Colon Carcinoma Metastatic in the Brain (tissue), 2 donors: ENCODE measurements around a stretch of chr3.

- PRO-cap, 2 experiments, result no peak in any of the 2 experiments
Measured at GRCh38 chr3:187025150-187025894, 95.0 kb downstream of the ST6GAL1 start.

GRCh38 chr3:187039757-187040595, 99.3 kb downstream of the RPL39L start:
- PRO-cap, 2 experiments, result no peak in any of the 2 experiments

DNA sequence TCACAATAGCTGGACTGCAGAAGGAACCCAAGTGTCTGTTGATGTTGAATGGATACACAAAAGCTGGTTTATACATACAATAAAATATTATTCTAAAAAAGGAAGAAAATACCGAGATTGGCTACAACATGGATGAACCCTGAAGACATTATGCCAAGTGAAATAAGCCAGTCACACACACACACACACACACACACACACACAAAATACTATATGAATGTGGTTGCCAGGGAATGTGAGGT, 77.0 kb downstream of the RPL39L start:
- PRO-cap, 2 experiments, result no peak in any of the 2 experiments

GRCh38 chr3:187072640-187073121, 66.6 kb downstream of the RPL39L start:
- PRO-cap, 2 experiments, result no peak in any of the 2 experiments

DNA sequence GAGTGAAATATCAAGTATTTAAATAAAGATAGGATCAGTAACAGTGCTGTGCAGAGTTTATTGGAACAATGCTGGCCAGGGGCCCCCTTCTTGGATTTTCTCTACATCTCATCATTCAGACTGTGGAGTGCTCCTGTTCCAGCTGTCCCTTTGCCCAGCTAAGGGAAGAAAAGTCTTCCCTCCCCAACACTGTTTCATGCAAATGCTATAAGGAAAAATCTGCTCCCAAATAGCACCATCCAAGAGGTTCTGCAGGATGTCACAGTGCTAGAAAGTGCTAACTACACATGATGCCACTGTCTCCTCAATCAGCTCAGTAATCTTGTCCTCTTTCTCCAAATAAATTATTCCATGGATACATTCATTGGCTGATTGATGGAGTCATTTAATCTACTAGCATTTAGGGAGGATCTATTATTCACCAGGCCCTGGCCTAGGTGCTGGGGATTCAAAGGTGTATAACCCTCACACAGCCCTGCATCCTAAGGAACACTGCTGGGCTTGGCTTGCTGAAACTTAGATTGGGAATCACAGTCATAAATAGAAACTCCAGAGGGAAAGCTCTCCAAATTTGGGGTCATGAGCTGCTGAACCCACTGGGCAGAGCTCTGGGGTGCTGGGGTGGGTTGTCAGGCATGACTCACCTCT, 64.3 kb downstream of the RPL39L start:
- PRO-cap, 2 experiments, result no peak in any of the 2 experiments

DNA sequence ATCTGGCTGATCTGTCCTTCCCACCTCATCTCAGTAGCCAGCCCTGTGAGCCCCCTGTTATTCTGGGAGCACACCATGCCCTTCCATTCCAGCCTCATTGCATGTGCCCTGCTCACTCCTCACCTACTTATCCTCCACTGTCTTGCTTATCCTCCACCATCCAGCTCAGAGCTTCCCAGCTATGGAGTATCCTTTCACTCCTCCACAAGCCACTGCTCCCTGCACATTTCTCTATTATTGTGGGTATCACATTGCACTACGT, 4.4 kb downstream of the MASP1 start:
- PRO-cap, 2 experiments, result no peak in any of the 2 experiments

- PRO-cap, 2 experiments, result no peak in any of the 2 experiments
Measured at GRCh38 chr3:187290922-187291581, 485 bp downstream of the MASP1 start.

DNA sequence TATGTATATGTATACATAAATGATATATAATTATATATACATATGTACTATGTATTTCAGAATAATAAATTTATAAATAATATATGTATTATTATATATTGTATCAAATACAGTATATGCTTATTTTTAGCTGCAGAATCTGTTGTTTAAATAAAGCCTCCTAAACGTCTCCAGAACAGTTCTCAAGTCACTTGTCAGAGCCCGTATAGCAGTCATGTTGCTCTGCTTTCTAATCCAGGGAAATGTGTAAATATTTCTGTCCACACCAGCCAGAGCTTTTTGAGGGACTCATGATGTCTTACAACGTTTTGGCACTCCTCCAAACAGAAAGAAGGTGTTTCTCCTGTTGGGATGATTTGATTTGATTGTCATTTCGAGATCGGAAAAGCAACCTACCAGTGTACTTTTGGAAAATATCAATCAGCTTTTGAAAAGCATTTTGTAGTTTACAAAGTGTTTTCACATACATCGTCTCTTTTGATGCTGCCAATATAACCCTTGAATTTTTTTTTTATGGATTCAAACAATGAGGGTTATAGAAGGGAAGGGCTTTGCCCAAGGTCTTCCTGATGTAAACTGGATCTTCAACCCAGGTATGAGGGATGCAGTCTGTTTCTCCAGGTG, 1.5 kb downstream of the RTP4 start:
- PRO-cap, 2 experiments, result no peak in any of the 2 experiments

DNA sequence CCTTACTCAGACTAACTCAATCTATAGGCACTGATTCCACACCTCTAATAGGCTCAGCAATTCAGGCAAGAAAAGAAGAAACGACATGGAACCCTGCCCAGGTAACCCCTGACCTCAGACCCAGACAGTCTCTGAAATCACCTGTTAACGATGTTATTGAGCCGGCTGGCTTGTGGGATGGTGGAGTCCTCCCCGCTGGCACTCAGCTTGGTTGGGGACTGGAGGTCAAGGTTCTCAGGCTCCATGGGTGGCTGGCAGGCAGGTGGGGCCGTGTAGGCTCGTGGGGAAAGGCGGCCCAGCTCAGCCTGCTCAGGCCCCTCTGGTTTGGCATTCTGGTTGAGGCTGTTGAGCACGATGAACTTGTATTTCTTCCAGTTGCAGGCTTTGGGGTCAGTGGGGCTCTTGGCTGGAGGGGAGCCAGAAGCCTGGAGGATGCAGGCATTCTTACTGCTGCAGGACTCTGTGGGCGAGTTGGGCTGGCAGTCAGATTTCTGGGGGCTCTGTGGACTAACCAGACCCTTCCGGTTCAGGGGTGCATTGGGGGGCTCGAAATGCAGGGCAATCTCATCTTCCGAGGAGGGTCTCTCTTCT, 16.3 kb downstream of the BCL6 start:
- PRO-cap, 2 experiments, result no peak in any of the 2 experiments

DNA sequence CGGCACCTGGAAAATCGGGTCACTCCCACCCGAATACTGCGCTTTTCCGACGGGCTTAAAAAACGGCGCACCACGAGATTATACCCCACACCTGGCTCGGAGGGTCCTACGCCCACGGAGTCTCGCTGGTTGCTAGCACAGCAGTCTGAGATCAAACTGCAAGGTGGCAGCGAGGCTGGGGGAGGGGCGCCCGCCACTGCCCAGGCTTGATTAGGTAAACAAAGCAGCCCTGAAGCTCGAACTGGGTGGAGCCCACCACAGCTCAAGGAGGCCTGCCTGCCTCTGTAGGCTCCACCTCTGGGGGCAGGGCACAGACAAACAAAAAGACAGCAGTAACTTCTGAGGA, 117.4 kb upstream of the BCL6 start:
- PRO-cap, 2 experiments, result no peak in any of the 2 experiments

GRCh38 chr3:188072532-188073186, 81.3 kb upstream of the LPP start:
- PRO-cap, 2 experiments, result no peak in any of the 2 experiments

GRCh38 chr3:188160538-188161231, 6.7 kb downstream of the LPP start:
- PRO-cap, 2 experiments, result no peak in any of the 2 experiments

DNA sequence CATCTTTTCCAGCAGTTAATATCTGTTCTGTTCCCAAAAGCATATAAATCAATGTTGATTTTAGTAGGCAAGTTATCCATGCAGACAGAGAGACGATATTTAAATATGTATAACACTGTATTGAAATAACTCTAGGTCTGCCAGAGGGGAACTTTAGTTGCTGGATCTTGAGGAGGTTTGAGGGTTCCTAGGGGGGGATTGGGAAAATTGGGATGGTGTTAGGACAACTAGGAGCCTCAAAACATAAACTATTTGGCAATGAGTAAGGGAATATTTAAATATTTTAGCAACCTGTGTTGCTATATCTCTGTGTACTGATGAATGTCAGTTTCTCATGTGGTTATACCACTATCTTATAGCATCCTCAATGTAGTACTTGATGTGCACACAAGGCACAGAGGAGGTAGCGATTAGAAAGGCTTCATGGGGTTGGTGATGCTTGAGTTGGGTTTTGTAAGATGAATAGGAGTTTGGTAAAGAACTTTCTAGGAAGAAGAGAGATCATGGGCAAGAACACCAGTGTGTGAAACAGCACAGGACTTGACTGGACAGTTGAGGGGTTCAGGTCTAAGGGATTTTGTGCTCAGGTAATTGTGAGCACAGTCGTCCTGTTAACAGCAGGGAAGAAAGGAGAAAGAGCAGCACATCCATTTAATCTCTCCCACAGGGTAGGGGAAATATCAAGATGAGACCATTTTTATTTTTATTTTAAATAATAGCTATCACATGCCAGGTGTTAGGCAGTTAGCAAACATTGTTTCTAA, 38.0 kb downstream of the LPP start:
- PRO-cap, 2 experiments, result no peak in any of the 2 experiments

DNA sequence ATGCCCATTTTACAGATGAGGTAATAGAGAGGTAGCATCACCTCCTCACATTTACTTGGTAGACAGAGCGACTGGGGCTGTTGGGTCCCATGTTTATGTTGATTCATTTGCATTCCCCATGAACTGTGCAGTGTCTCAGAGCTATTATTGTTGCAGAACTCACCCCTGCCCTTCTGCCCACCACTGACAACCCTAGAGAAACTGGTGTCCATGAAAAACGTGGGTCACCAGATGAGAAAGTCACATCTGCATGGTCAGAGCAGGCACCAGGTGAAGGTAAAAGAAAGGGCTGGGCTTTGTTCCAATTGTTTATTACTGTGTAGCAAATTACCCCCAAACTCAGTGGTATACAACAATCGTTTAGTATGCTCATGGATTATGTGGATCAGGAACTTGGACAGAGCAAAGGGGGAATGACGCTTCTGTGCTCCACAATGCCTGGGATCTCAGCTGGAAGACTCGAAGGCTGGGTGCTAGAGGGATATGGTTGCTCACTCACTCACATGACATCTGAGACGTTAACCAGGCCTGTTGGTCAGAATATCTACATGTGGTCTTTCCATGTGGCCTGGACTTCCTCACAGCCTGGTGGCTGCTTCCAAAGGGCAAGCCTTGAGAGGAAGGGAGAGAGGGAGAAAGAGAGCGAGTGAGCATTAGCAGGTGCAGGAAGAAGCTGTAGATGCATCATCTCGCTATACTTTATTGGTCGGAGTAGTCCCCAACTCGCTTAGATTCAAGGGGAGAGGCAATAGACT, 44.8 kb downstream of the LPP start:
- PRO-cap, 2 experiments, result no peak in any of the 2 experiments

DNA sequence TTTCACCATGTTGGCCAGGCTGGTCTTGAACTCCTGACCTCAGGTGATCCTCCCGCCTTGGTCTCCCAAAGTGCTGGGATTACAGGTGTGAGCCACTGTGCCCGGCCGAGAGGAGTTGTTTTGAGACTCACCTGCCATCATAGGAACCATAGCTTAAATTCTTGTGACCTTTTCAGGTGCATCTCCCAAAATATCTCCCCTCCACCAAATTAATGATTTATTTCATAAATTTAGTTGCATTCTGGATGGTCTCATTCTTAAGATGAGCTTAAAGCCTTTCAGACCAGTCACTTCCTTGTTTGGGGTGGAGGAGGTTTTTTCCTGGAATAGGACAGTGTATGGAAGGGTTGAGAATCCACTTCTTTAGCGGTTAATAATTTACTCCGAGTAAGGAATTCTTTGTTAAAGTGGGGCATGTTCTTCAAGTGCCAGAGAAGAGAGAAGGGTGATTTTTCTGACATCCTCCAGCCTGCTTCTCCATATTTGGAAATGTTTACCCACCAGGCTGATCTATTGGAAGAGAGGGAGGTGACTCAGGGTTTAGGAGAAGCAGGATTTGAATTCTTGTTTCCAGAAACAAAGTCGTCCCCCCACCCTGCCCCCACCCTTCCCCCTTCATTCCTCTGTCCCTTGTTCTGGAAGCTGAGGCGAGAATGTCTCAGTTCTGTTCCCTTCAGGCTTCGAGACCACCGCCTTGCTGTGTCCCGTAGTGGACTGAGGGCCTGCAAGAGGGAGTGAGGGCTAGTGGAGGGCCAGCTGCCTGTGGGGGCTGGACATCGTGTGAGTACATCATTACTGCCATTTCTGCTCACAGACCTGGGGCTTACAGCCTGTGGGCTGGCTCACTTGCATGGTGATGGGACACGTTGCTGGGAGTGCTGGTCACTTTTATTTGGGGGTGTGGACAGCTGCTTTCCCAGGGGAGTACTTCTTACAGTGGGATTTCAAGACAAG, 58.4 kb downstream of the LPP start:
- PRO-cap, 2 experiments, result no peak in any of the 2 experiments

DNA sequence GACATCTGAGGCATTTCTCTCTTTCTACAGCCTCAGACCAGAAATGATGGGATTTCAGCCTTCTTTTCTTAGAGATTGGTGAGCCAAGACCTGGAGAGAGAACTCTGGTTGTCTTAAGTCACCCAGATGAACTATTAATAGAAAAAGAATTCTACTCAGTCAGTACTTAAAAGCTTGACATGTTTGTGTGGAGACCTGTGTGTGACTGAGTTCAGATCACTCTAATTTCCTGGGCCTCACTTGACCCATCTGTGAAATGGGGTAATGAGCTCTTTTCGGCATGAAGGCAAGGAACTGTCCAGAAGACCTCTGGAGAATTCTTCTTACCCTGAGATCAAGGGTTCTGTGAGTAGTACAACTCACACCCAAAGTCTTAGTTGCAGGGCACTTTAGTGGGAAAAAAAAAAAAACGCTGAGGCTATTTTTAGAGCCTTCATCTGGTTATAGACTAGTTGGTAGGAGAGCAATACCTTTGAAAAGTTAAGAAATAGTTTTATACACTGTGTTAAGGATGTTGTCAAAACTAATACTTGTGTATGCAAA, 93.0 kb downstream of the LPP start:
- PRO-cap, 2 experiments, result no peak in any of the 2 experiments

GRCh38 chr3:188261871-188262349, 108.0 kb downstream of the LPP start:
- PRO-cap, 2 experiments, result no peak in any of the 2 experiments

DNA sequence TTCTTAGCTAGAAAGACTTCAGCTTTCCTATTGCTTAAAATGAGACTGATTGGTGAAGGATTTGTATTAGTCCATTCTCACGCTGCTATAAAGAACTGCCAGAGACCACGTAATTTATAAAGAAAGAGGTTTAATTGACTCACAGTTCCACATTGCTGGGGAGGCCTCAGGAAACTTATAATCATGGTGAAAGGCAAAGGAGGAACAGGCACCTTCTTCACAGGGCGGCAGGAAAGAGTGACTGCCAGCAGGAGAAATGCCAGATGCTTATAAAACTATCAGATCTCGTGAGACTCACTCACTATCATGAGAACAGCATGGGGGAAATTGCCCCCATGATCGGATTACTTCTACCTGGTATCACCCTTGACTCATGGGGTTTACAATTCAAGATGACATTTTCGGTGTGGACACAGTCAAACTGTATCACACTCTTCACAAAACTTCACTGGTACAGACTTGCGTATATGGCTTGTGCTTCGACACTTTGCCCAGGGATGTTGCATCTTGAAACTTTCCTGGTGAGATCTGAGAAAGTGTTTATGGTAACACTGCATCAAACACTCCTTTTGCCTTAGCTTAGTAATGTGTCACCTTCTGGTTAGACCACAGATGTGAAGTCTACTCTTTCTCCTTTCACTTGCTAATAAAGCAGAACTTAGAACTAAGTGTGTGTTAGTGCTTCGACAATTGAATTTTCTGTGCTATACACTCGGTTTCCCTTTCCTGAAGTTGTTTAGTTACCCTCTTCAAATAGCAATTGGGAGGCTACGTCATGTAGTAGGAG, 185.6 kb downstream of the LPP start:
- PRO-cap, 2 experiments, result no peak in any of the 2 experiments

GRCh38 chr3:188469185-188469787, 315.3 kb downstream of the LPP start:
- PRO-cap, 2 experiments, result no peak in any of the 2 experiments

- PRO-cap, 2 experiments, result no peak in any of the 2 experiments
Measured at GRCh38 chr3:188548120-188548572, 394.2 kb downstream of the LPP start.